ENCODE measurements around a stretch of chr16.

GRCh38 chr16:10870946-10871399, 6.0 kb upstream of the CIITA start:
- RRBS: no CpG with 5 or more reads among the region's 7 CpGs

GRCh38 chr16:10885333-10885941, 8.4 kb downstream of the CIITA start:
- RRBS: no CpG with 5 or more reads among the region's 6 CpGs

DNA sequence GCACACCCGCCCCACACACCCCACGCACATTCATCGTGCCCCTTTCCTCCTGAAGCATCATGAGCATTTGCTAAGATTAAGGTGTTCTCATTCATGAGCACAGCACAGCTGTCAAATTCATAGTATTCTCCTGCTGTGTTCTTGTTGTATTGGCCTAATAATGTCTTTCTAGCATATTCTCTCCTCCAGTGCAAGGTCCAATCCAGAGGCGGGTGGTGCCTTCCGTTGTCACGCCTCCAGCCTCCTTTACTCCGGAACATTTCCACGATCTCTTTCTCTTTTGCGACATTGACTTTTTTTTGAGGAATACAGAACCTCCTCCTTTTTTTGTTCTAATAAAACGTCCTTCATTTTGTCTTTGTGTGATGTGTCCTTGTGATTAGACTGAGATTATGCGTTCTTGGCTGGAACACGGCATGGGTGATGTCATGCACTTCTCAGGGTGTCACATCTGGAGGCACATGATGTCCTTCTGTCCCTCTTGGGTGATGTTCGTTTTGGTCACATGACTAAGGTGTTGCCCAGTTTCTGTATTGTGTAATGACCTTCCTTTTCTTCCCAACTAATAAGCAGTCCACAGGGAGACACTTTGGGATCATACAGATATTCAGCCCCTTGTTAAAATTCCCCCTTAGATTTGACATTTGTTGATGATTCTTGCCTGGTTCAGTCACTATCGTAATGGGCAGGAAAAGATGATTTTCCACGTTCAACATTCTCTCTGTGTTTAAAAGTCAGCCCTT, 66.4 kb downstream of the CLEC16A start:
- RRBS: no CpG with 5 or more reads among the region's 15 CpGs

- RRBS: no CpG with 5 or more reads among the region's 6 CpGs
These were observed 26.5 kb downstream of the RMI2 start for GRCh38 chr16:11371620-11372239.

DNA sequence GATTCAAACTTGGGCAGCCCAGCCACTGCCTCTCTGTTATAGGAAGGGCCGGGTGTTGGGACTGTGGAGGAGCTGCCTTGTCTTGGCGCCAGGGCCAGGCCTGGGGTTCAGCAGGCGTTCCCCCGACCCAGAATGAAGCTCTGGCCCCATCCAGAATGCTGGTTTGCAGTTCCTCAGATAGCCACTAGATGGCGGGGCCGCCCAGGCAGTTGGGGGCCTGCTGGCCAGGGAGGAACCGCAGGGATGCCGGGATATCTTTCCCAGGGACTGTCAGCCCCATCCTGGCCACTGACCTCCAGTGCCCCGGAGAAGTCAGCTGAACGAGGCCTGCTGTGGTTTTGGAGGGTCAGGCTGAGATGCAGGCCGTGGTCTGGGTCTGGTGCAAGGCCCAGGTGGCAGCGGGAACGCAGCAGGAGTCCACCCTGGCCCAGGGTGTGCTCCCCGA, 51.0 kb downstream of the RMI2 start:
- RRBS: 3% methylated on average over 2 of the region's 14 CpGs

DNA sequence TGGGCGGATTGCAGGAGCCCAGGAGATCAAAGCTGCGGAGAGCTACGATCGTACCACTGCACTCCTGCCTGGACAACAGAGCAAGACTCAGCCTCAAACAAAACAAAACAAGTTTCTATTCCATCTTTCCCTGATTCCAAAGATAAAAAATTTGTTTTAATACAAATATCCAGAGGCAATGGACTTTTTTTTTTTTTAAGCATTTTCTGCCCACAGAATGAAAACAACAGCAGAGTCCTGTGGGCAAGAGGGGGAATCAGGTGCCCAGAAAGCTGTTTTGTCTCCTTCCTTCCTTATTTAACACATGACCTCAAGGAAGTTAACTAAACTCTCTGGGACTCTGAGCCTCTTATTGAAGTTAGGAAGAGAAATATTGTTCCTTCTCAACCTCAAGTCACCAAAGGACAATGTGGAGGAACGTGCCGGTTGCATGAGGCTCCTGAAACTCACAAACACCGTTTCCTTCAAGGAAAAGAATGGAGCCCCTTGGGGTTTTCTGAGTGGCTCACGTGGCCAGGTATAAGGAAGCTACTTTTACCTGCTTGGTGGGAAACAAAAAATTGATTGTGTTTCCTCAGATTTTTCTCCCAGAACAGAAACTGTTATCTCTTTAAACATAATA, 24.8 kb upstream of the ENSG00000188897 start:
- RRBS: no CpG with 5 or more reads among the region's 8 CpGs

GRCh38 chr16:11555143-11555560, 28.1 kb upstream of the ENSG00000188897 start:
- RRBS: no CpG with 5 or more reads among the region's 3 CpGs

GRCh38 chr16:11612046-11613067, 25.6 kb upstream of the LITAF start:
- RRBS: no CpG with 5 or more reads among the region's 22 CpGs

- RRBS: no CpG with 5 or more reads among the region's 29 CpGs
These were observed 32.1 kb upstream of the SNN start for GRCh38 chr16:11635689-11636967.

GRCh38 chr16:11688158-11688833, 20.0 kb downstream of the SNN start:
- RRBS: no CpG with 5 or more reads among the region's 5 CpGs

DNA sequence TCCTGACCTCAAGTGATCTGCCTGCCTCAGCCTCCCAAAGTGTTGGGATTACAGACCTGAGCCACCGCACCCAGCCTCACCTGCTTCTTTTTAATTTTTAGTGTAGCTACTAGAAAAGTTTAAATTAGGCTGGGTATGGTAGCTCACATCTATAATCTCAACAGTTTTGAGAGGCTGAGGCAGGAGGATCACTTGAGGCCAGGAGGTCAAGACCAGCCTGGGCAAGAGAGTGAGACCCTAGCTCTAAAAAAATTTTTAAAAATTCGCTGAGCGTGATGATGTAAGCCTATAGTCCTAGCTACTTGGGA, 35.0 kb downstream of the TXNDC11 start:
- RRBS: no CpG with 5 or more reads among the region's 3 CpGs

- RRBS: 1% methylated on average over 4 of the region's 40 CpGs
These were observed 295 bp upstream of the TXNDC11 start for GRCh38 chr16:11742924-11743379.

- RRBS: no CpG with 5 or more reads among the region's 6 CpGs
These were observed 8.3 kb upstream of the TXNDC11 start for GRCh38 chr16:11750996-11751415.

DNA sequence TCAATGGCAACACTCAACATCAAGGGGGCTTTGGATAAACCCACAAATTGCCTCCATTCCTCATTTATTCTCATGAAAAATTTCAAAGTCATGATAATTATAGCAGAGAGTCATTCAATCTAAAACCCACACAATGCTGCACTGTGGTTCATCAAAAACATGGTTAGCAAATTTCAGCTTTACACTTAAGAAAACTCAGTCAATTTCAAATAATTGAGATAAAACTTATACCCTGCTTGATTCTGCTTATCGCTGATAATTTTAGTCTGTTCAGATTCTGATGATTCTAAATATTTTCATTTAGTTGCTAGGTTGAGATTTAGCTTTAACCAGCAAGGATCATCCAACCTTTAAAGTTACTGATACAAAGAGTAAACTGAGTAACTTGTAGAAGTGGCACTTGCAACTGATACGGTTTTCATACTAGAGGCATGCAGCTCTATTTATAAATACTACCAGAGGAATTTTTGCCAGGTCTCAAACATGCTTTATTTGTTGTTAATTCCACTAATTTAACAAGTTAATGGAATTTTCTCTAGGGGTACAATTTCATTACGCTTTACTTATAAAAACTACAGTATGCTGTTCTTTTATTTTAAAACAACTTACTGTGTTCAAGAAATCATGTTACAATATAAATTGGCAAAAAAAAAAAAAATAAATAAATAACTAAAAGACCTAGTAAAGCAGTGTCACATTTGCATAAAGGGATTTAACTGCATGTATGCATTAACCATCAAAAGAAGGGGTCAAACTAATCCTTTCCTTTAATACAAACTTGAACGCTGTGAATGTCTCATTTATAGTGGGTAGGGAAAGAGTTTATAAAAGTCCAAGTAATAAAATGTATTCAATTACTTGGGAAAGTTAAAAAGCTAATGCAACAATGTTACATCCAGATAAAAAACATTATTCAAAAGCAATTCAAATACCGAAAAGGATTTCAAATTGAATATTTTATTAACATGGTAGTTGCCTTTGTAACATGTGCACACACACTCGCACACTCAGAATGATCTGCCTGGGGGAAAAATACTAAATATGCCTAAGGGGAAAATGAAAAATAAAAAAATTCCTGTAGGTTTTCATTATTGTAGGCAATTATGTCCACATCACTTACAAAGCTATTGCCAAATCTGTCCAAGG, 20.8 kb upstream of the RSL1D1 start:
- RRBS: no CpG with 5 or more reads among the region's 6 CpGs

DNA sequence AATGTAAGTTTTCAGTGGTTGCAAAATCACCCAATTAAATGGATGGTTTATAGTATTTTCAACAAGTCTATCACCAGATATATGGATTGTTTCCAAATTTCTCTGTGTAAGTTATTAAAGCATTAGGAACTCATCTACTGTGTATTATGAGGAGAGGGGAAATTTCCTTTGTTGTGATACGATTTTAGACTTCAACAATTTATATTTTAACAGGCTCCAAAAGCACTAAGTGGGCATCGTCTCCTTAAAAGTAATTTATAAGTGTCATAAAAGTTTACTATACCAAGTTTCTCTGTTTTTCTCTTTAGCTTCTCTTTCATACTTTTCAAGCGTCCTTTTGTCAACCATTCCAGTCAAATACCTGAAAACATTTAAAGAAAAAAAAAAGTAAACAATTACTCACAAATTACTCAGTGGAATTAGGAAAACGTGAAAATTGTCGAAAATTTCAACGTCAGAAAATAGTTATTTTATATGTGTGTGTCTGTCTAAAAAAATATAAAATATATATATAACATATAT, 24.9 kb downstream of the GSPT1 start:
- RRBS: no CpG with 5 or more reads among the region's 6 CpGs

DNA sequence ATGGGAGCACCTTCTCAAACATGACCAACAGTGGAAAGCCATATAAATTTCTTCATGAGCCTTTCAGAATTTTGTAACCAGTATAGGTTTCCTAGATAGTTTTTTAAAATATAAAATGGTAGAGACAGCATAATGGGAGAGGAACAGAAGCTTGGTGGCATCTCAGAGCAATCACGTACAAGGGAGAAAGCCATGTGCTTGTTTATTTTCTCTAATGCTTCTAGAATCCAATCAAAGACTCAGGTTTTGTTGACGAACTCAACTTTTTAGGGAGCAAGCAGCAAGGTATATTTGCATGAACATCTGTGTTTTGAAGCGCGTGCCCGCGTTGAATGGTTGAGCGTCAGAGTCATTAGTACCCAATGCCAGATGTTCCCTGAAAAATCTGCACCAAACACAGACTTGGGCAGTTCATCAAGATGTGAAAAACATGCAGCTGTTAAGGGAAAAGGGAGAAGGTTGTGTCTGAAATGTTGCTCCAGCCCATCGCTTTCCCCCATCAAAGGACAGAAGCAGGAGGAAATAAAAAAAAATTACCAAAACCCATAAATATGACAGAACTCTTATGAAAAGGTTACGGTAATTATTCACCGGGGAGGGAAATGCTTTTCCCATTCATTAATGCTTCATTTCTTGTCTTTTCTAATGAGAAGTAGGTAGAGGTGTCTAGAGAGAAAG, 170.4 kb downstream of the SNX29 start:
- RRBS: no CpG with 5 or more reads among the region's 10 CpGs

DNA sequence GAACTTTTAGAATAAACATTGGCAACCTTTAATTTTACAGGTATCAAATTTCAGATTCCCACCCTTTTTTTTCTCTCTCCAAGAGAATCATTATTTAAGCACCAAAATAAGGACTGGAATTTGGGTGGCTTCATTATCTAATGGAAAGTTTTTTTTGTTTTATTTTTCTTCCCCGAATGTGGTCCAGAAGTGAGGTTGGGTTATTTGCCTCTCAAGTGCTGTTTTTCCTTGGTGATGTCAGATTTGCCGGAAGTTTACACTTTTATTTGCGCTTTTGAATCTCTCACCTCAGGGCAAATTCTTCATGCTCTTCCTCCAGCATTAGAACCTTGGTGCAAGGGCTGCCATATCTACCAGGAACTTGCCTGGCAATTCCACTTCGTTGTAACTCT, 225.6 kb downstream of the SNX29 start:
- RRBS: no CpG with 5 or more reads among the region's 4 CpGs

DNA sequence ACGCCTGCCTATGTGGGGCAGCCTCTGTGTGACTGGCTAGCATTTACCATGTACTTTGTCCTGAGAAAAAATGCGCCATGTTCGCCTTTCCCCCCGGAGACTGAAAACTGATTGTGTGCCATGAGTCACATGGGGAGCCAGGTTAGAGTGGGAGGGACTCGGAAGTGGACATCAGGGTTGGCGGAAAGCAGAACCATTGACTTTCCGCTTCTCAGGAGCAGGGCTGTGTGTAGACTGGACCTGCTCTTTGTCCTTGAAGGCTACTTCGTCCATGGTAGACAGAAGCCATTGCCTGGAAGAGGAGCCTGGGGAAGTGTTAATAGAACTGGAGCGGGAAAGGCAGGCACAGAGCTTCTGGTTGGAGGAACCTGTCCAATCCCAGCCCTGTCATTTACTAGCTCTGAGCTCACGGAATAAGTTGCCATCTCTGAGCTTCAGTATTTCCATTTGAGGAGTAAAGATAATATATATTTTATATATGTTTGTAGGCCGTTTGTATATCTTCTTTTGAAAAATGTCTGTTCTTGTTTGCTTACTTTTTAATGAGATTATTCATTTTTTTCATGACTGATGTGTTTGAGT, 235.7 kb downstream of the SNX29 start:
- RRBS: no CpG with 5 or more reads among the region's 11 CpGs

- RRBS: no CpG with 5 or more reads among the region's 5 CpGs
These were observed 38.0 kb downstream of the MRTFB start for GRCh38 chr16:14109069-14109593.

- RRBS: no CpG with 5 or more reads among the region's 4 CpGs
These were observed 119.5 kb downstream of the MRTFB start for GRCh38 chr16:14190529-14191049.

Measured in GM19239 (cell line).